HEK293 (cell line): ENCODE results near the gene ACTR5.

DNA sequence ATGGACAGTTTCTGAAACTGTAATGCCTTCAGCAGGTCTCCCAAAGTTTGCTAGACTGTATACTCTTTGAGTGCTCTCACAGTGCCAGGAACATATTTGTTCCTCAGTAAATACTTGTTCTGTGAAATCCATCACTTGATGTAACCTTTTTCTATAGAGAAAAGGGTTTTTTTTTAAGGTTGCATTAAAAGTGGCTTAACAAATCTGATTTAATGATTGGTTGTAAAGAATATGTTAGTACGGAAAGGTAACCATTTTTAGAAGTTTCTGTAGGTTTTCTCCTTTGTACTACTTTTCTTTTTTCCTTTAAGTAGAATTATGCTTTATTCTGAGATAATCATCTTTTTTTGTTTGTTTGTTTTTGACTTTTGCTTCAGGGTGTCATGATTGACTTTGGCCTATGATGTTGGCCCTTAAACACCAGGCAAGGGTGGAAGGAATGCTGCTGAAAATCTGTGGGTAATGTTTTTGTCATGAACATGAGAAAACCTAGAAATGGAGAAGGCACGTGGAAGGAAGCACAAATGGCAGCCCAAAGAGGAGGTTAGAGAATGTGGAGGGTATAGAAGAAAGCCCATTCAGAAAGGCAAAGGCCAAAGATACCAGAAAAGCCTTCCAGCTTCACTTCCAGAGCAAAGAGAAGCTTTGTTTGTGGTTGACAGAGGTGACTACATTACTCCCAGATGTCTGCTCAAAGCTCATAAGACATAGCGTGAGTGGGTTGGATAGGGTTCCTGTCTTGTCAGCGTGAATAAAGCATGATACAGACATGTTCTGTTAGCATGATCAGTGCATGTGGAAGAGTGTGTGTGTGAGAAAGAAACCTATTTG is 36.5 kb downstream of the RPRD1B start:
- PRO-cap = no peak
- RRBS, 2 experiments = no CpG with 5 or more reads among the region's 4 CpGs

DNA sequence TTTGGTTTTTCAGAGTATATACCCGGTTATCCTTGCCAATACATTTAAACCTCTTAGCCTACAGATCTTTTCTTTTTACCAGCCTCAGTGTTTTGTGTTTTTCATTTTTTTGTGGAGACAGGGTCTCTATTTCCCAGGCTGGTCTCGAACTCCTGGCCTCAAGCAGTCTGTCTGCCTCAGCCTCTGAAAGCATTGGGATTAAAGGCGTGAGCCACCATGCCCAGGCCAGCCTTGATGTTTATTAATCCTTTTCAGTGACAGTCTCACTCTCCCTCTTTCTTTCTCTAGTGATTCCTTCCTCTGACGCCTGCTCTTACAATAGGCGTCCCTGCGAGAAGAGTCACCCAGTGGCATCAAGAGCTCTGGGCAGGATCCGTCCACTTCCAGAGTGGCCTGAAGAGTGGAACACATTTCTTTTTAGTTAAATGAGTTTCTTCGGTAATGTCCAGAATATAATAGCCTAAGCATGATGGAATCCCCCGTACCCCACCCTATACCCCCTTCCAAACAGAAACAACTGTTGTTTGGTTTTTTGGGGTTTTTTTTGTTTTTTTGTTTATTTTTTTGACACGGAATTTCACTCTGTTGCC is 53.0 kb downstream of the RPRD1B start:
- PRO-cap = no peak
- RRBS, 2 experiments = no CpG with 5 or more reads among the region's 10 CpGs

- PRO-cap = no peak
- RRBS, 2 experiments = no CpG with 5 or more reads among the region's 6 CpGs
Observed at GRCh38 chr20:38136588-38136988, 28.5 kb downstream of the TGM2 start.

GRCh38 chr20:38246834-38247503 is 13.6 kb downstream of the KIAA1755 start:
- PRO-cap = no peak
- RRBS, 2 experiments = no CpG with 5 or more reads among the region's 14 CpGs

DNA sequence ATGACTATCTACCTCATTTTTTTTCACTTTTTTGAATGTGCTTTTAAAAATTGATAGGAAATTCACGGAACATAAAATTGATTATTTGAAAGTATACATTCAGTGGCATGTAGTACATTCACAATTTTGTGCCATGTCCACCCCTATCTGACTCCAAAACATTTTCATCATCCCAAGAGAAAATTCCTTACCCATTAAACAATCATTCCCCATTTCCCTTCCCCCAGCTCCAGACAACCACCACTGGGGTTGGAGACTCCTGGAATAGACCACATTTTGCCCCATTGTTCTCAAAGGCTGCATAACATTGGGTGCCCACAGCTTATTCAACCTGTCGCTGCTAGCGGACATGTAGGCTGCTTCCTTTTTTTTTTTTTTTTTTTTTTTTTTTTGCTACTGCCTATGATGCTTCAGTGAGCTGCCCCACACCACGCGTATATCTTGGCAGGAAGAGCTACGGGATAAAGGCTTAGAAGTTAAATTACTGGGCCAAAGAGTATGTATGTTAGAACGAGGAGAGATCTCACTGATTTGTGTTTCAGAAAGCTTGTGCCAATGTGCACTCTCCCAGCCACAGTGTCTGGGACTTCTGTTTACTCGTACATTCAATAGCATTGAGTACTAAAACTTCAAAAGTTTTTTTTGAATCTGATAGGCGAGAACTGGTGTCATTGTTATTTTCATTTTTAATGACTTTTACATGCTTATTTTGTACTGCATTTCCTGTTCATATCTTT is 7.0 kb downstream of the LBP start:
- PRO-cap = no peak
- RRBS, 2 experiments = no CpG with 5 or more reads among the region's 9 CpGs

DNA sequence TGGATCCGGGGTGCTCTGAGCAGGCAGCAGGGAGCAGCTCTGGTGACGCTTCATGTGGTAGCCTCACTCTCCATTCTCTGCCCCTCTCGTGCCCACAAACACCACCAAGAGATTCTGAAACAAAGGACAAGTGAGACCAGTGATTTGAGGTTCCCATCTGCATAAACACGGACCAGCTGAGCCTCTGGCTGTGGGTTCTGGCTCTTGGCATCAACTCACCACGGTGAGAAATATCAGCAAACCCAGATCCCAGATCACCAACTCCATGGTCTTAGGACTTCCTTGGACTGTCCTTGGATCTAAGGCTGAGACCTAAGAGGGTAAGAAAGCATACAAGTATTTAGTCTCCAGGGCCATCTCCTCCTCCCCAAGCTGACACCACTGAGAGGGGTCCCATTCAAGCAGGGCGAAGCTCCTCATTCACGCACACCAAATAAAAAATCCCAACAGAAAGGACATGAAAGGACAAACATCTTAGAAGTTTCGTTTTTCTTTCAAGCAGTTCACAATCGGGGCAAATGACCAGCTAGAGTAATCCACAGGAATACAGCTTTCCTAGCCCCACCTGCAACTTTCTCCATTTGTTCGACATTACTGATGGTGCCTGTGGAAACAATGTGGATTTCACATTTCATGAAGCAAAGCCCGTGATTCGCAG is 51.7 kb upstream of the RALGAPB start:
- PRO-cap = no peak
- RRBS, 2 experiments = no CpG with 5 or more reads among the region's 12 CpGs

- PRO-cap = no peak
- RRBS, 2 experiments = no CpG with 5 or more reads among the region's 8 CpGs
Observed at GRCh38 chr20:38578929-38579638, 1.9 kb upstream of the ADIG start.

- PRO-cap = bidirectional peak, plus-strand start at chr20:38748232, minus-strand start at chr20:38747987; bidirectional peak, plus-strand start at chr20:38748499, minus-strand start at chr20:38748355
- RRBS, 2 experiments = under 1 to 2% methylated on average over 2 of the region's 81 CpGs
Observed at GRCh38 chr20:38747816-38748578, at the start of gene ACTR5. Gene ACTR5, plus strand, starts transcription at chr20:38748460.

DNA sequence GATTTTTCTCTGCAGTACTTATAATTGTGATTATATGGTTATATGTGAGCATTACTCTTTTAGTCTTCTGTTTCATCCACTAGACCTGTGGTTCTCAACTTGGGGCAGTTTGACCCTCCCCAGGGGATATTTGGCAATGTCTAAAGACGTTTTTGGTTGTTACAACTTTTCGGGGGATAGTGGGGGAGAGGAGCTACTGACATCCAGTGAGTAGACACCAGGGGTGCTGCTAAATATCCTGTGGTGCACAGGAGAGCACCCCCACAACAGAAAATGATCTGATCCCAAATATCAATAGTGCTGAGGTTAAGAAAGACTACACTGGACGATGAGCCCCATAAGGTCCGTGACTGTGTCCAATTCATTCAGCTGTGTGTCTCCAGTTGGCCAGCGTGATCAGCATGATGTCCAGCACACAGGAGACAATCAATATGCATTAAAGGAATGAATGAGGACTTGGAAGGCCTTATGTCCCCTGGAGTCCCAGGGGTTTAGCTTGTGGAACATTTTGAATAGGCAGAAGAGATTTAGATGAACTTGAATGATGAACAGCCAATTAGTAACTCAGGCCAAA is 6.2 kb downstream of the PPP1R16B start:
- PRO-cap = no peak
- RRBS, 2 experiments = no CpG with 5 or more reads among the region's 5 CpGs

GRCh38 chr20:38872489-38873032 is 53.7 kb upstream of the FAM83D start:
- PRO-cap = no peak
- RRBS, 2 experiments = no CpG with 5 or more reads among the region's 14 CpGs

- PRO-cap = no peak
- RRBS, 2 experiments = under 1 to 2% methylated on average over 15 of the region's 35 CpGs
Observed at GRCh38 chr20:38893837-38894465, 32.3 kb upstream of the FAM83D start.

DNA sequence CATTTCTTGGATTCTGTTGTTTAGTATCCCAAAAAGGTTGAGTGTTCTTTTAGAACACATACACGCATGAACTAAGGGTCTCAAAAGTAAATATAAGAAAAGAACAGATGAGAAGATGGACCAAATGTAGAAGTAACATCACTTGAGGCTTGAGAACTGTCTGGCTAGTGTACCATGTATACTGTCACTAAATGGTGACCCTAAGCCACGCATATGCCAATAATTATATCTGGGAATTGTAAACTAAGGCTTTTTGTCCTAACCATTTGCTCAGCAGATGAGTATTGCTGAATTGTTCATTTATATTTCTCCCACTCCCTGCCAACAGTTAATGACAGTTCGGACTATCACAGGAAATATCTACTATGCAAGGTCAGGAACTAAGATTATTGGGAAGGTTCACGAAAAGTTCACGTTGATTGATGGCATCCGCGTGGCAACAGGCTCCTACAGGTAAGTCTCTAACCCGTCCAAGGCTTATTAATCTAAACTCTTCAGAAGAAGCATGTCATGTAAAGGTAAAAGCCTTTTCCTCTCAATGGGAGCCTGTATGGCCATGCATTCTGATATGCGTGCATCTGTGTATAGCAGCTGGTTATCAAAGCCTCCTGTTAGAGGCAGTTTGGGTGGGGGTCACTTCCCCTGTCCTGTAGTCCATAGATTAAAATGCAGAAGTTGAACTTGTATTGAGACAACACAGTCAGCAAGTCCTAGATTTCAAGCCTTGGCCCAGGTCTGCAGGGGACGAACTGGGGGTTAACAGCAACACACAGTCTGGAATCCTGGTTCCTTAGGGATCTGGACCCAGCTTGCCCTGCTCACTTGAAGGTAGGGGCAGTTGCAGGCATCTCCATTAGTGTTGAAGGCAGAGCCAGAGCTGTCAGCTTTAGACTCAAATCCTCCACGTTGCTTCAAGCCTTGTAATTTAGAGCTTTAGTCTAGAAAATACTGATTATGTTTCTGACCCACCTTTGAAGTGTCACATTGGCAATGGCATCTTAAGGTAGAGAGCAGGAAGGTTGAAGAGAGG is 14.3 kb upstream of the DHX35 start:
- PRO-cap = no peak
- RRBS, 2 experiments = no CpG with 5 or more reads among the region's 11 CpGs

DNA sequence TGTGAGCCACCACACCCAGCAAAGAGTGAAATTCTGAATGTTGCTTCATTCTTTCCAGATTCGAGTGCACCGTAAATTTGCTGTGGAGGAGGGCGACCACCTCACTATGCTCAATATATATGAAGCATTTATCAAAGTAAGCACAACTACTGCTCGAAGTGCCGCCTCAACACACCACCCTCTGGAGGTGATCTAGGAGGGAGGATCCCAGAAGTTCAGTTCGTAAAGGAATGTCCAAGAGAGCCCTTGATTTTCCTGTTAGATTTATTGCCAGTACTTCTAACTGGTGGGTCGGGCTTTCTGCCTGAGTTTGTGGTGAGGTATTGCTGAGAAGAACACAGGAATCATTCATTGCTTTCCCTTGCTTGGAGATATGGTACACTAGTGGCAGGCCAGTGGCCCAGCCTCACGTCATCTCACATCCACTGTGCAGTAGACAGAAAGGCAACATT is 61.5 kb downstream of the DHX35 start:
- PRO-cap = no peak
- RRBS, 2 experiments = no CpG with 5 or more reads among the region's 8 CpGs

DNA sequence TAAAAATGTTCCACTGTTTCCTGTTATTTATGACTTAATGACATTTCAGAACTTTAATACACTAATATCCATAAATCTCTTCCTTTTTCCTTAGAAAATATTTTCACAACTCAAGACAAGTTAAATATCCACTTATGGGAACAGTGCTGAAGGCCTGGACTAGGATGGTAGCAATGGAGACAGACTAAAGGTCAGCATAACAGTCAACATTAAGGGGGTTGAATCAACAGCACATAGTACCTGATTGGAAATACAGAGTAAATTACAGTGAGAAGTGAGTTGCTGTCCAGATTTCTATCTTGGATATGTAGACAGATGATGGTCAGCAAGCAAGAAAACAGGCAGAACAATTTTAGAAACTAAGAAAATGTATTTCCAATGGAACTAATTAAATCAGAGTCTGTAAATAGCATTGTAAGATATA is 682.9 kb downstream of the MAFB start:
- PRO-cap = no peak

DNA sequence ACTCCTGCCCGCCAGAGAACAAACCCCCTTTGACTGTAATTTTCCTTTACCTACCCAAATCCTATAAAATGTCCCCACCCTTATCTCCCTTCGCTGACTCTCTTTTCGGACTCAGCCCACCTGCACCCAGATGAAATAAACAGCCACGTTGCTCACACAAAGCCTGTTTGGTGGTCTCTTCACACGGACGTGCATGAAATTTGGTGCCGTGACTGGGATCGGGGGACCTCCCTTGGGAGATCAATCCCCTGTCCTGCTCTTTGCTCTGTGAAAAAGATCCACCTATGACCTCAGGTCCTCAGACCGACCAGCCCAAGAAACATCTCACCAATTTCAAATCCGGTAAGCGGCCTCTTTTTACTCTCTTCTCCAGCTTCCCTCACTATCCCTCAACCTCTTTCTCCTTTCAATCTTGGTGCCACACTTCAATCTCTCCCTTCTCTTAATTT is 419.7 kb downstream of the MAFB start:
- PRO-cap = no peak
- RRBS, 2 experiments = no CpG with 5 or more reads among the region's 11 CpGs

- PRO-cap = no peak
- RRBS, 2 experiments = no CpG with 5 or more reads among the region's 9 CpGs
Observed at GRCh38 chr20:40274141-40274625, 414.9 kb downstream of the MAFB start.

DNA sequence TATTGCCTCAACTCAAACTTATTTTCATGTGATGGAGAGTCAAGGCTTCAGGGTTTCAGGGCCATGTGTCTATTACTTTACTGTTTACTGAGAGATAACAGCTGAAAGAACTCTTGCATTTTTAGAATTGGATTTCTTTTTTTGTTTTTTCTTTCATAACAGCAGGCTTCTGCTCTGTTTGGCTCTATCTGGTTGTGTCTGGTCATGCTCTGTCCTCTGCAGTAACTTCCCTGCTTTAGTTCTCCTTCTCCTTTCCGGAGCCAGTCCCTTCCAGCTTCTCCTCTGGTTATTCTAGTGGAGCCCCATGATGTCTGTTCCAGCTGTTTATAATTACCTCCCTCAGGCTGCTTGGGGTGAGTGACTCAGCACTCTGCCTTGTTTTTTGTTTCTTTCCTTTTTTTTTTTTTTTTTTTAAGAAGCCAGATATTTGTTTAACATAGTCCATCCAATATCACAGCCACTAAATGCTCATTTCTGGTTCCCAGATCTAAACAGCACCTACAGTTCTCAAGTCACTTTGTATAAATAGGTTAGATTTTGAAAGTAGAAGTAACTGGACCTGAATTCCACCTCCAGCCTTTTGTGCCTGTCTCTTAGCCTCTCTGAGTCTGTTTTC is 409.6 kb downstream of the MAFB start:
- PRO-cap = no peak
- RRBS, 2 experiments = no CpG with 5 or more reads among the region's 1 CpG

DNA sequence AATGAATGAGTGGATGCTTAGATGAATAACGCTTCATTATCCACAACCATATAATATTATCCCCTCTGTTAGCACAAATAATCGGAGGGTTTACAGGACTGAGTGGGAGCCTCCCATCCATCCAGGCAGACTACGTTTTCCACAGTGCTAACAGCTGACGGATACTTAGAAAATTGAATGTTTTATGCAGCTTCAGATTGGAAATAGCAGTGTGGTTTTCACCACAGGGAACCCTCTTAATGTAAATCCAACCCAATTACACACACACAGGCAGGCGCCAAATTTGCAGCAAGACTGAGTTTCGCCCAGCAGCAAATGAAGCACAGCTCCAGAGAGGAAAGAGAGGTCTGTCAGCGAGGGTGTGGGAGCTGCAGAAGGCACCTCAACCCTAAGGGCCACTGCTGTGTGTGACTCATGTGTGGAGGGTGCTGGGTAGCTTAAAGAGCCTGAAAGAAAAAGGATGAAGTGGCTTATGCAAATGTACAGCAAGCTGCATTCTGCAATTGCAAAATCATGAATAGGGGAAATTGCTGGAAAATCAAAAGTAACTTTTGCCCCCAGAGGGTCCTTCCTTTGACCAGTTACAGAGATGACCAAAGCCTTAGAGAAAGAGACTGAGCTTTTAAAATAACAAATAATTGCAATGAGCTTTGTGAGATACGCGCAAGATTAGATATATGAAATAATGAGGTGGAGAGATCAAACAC is 365.6 kb downstream of the MAFB start:
- PRO-cap = no peak
- RRBS, 2 experiments = no CpG with 5 or more reads among the region's 9 CpGs

DNA sequence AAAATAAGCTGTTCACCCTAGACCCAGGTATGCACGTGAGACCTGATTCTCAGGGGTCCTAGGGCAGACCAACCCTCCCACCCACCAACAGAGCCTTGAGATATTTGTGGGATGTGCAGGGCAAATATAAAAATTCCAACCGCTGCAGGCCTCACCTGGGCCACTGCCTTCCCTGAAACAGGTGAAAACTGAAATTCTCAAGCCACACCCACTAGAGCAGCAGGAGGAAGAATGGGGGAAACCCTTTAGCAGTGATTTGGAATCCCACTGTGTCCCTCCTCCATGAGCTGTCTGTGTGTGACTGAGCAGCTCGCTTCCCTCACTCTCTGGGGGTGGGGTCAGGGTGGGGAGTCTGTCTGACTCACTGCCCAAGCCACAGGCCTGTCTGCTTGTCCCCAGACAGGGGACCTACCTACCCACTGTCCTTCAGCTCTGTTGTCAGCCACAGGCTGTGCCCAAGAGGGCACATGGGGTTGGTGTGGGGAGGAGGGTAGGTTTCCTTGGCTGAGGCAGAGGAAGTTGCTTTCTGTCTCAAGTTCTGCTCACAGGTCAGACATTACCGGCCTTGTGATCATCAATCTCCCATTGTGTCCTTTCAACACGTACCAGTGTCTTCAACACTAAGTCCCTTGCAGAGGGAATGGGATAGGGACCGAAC is 127.1 kb downstream of the MAFB start:
- PRO-cap = no peak
- RRBS, 2 experiments = no CpG with 5 or more reads among the region's 6 CpGs

- PRO-cap = no peak
- RRBS, 2 experiments = no CpG with 5 or more reads among the region's 8 CpGs
Observed at GRCh38 chr20:41011274-41012224, 17.1 kb upstream of the TOP1 start.